Temporal lobe (tissue), 2 donors: ENCODE measurements around the genes PPP1R7, ANO7 and GAL3ST2.

GRCh38 chr2:240579488-240580737 is 6.6 kb upstream of the CAPN10 start:
- RAMPAGE, long total RNA: no peak

- RAMPAGE, long total RNA: no peak
Measured at GRCh38 chr2:240605236-240605897, 18.8 kb downstream of the CAPN10 start.

- RAMPAGE, long total RNA: no peak
Measured at GRCh38 chr2:240633478-240633729, 8.1 kb downstream of the GPR35 start.

DNA sequence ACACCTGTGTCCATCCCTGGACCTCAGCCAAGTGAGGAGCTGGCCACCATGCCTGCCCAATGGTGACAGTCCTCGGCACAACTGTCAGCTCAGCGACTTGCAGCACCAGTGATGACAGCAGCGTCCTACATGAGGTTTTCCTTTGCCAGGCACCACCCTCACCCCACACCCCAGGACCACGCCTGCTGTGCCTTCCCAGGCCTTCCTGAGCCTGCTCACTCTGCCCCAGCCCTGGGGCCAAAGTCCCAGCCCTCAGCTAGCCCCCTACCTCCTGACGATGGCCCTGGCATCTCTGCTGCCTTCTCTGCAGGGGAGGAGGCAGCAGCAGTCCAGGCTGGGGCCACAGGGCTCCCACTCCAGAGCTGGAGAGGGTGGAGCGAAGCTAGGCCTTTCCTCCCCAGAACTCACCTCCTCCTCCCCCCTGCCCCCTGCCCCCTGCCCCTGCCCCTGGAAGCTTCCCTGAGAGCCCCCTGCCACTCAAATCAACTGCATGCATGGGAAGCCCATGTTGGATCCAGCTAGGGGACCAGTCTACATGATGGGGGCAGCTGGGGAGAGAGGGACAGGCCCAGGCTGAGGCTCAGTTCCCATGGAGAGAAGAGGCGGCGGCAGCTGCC is 3.9 kb downstream of the MAB21L4 start:
- RAMPAGE, long total RNA: no peak

GRCh38 chr2:240916376-240917158 is 10.4 kb downstream of the CROCC2 start:
- RAMPAGE, long total RNA: no peak

- RAMPAGE, long total RNA: no peak
Measured at GRCh38 chr2:241057339-241057899, 44.7 kb downstream of the MTERF4 start.

GRCh38 chr2:241073997-241074496 is 28.0 kb downstream of the MTERF4 start:
- RAMPAGE, long total RNA: no peak

- RAMPAGE, long total RNA: no peak
Measured at GRCh38 chr2:241091089-241091808, 10.8 kb downstream of the MTERF4 start.

DNA sequence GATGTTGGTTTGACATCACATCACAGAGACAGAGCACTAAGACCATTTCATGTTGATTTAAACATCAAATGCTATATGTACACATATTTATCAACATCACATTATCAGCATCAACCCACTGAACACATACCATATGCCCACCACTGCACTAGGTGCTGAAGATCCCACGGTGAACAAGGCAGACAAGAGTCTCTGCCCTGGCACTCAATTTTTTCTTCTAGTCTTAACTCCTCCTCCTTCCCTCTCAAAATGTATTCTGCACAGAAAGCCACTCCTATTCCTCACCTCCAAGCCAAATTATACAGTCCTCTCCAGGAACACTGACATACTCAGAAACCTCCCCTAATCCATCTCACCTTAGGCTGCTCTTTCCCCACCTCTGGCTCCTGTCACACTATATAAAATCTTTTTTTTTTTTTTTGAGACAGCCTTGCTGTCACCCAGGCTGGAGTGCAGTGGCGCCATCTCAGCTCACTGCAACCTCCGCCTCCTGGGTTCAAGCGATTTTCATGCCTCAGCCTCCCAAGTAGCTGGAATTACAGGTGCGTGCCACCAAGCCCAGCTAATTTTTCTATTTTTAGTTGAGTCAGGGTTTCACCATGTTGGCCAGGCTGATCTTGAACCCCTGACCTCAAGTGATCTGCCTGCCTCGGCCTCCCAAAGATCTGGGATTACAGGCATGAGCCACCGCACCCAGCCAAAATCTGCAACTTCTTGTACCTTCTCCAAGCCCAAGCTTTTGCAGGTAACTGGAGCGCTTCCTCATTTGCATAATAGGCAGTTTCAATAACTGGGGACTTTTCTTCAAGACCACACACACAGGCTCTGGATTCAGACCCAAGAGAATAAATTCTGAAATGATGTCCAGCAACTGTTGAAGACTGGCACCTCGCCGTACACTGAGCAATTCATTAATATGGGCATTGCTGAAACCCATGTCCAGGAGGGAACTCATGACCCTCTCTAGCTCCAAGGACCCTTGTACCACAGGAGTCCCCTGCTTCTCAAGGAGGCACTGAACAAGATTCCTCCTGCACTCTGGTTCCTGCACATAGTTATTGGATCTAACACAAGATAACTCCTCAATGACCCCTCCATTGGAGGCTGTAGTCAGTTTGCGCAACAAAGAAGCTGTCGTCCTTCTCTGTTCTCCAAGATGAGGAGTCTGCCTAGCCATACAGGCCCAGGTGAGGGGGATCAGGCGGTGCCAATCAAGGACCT is 3.0 kb downstream of the MTERF4 start:
- RAMPAGE, long total RNA: no peak

DNA sequence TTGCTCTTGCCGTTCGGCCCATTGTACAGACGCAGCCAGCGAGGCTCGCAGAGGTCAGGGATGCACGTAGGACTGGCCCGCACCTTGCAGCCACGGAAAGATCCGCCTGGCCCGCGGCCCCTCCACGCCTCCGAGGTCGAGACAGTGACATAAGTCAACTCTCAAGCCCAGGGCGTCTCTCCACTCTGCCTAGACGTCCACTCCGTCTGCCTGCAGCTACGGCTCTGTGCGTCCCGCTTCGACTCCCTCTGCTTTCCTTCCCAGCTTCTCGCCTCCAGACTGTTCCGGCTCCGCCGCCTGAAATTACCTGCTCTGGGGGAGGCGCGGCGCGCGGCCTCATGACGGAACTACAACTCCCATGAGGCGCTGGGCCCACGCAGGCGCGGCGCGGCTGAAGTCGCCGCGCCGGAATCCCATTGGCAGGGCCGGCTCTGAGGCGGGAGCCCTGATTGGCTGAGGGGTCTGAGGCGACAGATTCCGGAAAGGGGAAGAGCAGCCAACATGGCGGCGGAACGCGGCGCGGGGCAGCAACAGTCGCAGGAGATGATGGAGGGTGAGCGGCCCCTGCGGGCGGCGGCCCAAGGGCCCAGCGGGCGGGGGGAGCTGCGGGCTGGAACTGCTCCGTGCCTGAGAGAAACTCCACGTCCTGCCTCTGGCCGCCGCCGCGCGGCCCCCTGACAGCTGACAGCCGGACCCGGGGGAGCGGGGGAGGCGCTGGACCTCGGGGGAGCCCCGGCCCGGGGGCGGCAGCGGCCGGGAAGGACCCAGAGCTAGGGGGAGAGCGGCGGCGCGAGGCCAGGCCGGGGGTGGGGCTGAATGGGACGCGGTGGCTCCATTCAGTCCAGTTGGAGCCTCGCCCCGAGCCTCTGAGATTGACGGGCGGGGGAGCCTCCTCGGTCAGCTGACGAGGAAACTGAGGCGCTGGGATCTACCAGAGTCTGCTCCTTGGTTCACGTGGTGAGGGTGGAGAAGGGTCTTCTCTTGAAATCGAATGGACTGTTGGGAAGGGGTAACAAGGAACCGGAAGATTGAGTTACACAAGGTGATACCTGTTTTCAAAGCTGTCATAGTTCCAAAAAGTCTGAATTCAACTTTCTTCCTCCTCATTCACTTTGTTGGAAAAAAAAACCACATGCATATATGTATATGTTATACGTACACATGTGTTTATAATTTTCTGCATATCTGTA is at the start of gene PPP1R7:
Gene PPP1R7, plus strand, starts transcription at position 473 of the 1,190 bp plus-strand sequence.
- RAMPAGE, long total RNA: start-site peak on the plus strand centred at position 485 of the sequence, 24 bp wide, 397 and 184 reads in 2 replicates

DNA sequence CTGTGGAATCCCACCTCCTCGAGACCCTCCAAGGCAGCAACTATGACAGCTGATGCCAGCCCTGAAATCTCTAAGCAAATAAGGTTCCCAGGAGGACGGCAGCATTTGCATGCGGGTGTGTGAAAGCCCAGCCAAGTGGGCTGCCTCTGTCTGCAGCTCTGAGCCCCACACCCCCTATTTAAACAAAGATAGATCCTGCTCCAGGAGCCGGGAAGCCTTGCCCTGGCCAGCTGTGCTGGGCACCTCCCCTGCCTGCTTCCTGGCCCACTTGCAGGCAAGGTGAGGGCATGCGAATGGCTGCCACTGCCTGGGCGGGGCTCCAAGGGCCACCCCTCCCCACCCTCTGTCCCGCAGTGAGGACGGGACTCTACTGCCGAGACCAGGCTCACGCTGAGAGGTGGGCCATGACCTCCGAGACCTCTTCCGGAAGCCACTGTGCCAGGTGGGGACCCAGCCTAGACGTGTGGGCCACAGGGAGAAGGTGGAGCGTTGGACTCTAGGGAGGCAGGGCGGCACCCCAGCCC is at the start of gene ANO7:
Gene ANO7, plus strand, starts transcription at position 353 of the 524 bp plus-strand sequence.
- RAMPAGE, long total RNA: no peak

DNA sequence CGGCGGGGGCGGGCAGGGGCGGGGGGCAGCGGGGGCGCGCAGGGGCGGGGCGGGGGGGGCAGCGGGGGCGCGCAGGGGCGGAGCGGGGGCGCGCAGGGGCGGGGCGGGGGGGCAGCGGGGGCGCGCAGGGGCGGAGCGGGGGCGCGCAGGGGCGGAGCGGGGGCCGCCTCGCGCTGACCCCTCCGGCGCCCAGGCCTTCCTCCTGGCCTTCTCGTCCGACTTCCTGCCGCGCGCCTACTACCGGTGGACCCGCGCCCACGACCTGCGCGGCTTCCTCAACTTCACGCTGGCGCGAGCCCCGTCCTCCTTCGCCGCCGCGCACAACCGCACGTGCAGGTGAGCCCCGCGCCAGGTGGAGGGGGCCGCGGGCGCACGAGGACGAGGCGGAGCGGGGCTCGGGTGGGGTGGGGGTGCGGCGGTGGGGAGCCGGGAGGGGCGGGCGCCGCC is 29.6 kb downstream of the ANO7 start:
- RAMPAGE, long total RNA: no peak

DNA sequence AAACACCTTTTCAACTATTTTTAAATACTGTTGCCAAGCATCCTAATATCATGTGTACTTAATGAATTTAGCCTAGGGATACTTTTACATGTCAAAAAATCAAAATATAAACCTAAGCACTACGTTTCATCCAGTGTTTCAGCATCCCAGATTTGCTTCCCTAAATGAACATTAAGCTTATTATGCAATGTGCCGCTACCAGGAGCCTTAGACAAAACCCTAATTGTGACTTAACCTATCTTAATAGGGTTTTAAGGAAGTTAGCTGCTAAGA is 1.4 kb downstream of the HDLBP start:
- RAMPAGE, long total RNA: no peak

GRCh38 chr2:241372383-241373474 is 16.6 kb downstream of the FARP2 start:
- RAMPAGE, long total RNA: no peak

GRCh38 chr2:241399729-241400821 is 44.0 kb downstream of the FARP2 start:
- RAMPAGE, long total RNA: no peak

- RAMPAGE, long total RNA: no peak
Measured at GRCh38 chr2:241505586-241506213, 2.7 kb downstream of the STK25 start.

DNA sequence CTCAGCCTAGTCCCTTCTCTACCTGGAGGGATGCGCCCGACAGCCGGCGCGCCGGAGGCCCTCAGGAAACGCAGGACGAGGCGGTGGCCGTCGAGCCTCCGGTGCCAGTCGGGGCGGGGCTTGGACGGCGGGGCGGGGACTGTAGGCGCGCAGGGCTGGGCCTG is 176 bp upstream of the D2HGDH start:
- RAMPAGE, long total RNA: no peak

DNA sequence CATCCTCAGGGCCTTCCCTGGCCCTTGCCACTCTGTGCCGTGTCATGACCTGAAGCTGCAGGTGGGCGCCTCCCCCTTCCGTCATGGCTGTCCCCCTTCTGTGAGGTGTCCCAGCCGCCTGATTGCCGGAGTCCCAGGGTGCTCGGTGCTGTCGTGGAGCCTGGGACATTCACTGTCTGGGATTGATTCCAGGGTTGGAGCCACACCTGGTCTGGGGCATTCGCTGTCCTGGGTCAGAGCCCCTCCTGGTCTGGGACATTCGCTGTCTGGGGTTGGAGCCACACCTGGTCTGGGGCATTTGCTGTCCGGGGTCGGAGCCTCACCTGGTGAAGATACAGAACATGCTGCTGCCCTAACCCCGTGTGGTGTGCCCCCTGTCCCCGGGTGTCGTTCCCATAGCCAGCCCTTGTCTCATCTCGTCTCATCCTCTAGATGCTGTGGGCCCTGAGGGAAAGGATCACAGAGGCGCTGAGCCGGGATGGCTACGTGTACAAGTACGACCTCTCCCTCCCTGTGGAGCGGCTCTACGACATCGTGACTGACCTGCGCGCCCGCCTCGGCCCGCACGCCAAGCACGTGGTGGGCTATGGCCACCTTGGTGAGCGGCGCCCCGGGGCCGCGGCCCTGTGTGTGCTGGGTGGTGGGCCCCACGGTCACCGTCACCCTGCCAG is 21.1 kb upstream of the GAL3ST2 start:
- RAMPAGE, long total RNA: no peak

DNA sequence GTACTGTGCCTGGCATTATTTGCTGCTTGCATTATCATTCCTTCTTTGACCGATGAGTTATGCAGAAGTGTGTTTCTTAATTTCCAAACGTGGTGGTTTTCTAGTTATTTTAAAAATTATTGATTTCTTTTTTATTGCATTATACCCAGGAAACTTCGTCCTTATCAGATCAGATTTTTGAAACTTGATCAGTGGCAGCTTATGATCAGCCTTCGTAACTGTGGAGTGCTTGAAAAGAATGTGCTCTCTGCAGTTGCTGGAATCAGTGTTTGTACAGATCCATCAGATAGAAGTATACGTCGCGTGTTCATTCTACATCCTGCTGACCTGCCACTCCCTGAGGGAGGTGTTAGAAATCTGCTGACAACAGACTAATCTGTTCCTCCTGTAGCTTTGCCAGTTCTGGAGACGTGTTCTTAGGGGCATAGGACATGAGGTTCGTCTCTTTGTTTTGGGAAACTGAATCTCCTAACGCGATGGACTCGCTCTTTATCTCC is 17.6 kb upstream of the GAL3ST2 start:
- RAMPAGE, long total RNA: no peak

GRCh38 chr2:241776620-241776927 is at the start of gene GAL3ST2:
Gene GAL3ST2, plus strand, starts transcription at chr2:241776822.
- RAMPAGE, long total RNA: no peak